ENCODE data around the gene LARP7.

GRCh38 chr4:112514870-112516090 is 700 bp downstream of the NEUROG2 start:
- PRO-cap: no peak
- RAMPAGE, long total RNA, 4 experiments: no peak in any of the 4 experiments

GRCh38 chr4:112636541-112637689 is at the start of gene LARP7:
Gene LARP7, plus strand, starts transcription at chr4:112637143.
- PRO-cap: unidirectional peak, plus-strand start at chr4:112637174
- RAMPAGE, long total RNA, 4 experiments: start-site peak on the plus strand in 4 of 4 experiments, at chr4:112637097-112637553 at its widest, 77 to 791 reads per replicate; start-site peak on the minus strand in 2 of 4 experiments, at chr4:112636846-112637115 at its widest, 11 to 14 reads per replicate

- PRO-cap: no peak
- RAMPAGE, long total RNA, 4 experiments: no peak in any of the 4 experiments
Observed at GRCh38 chr4:112705912-112707254, 69.4 kb downstream of the LARP7 start.

- PRO-cap: no peak
- RAMPAGE, long total RNA, 4 experiments: no peak in any of the 4 experiments
Observed at GRCh38 chr4:113147519-113148199, 98.2 kb downstream of the ANK2 start.

GRCh38 chr4:113468003-113469082 is 293.2 kb downstream of the CAMK2D start:
- PRO-cap: no peak
- RAMPAGE, long total RNA, 4 experiments: start-site peak on the plus strand in 2 of 4 experiments, at chr4:113468523-113468570 at its widest, 12 to 18 reads per replicate

GRCh38 chr4:113684492-113684688 is 77.1 kb downstream of the CAMK2D start:
- PRO-cap: no peak
- RAMPAGE, long total RNA, 4 experiments: no peak in any of the 4 experiments

GRCh38 chr4:113739188-113739815 is 22.2 kb downstream of the CAMK2D start:
- PRO-cap: no peak
- RAMPAGE, long total RNA, 4 experiments: no peak in any of the 4 experiments

GRCh38 chr4:113745538-113746169 is 15.9 kb downstream of the CAMK2D start:
- PRO-cap: no peak
- RAMPAGE, long total RNA, 4 experiments: no peak in any of the 4 experiments

GRCh38 chr4:113758454-113759021 is 3.0 kb downstream of the CAMK2D start:
- PRO-cap: no peak
- RAMPAGE, long total RNA, 4 experiments: no peak in any of the 4 experiments

DNA sequence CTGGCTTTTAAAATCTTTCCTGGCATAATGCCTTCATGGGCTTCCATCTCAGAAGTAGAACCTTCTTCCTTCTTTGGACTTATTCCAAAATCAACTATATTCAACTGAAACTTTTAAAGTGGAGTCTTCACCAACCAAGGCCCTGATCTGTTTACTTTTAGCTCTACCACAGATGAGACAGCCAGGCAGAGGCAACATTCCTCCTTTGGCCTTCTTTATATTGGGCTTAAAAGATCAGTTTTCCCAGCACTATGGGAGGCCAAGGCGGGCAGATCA is 36.1 kb upstream of the ARSJ start:
- PRO-cap: no peak
- RAMPAGE, long total RNA, 4 experiments: no peak in any of the 4 experiments

DNA sequence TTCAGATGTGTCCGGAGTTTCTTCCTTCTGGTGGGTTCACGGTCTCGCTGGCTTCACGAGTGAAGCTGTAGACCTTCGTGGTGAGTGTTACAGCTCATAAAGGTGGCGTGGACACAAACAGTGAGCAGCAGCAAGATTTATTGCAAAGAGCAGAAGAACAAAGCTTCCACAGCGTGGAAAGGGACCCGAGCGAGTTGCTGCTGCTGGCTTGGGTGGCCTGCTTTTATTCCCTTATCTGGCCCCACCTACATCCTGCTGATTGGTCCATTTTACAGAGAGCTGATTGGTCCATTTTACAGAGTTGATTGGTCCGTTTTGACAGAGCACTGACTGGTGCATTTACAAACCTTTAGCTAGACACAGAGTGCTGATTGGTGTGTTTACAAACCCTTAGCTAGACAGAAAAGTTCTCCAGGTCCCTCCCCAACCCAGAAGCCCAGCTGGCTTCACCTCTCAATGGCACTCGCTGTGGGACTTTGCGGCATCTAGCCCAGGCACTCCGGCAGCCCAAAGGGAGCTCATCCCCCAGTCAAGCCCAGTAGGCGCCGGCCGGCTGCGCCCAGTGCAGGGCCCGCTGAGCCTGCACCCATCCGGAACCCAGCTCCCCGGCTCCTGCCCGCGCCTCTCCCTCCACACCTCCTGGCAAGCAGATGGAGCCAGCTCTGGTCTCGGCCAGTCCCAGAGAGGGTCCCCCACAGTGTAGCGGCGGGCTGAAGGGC is 117.0 kb upstream of the UGT8 start:
- PRO-cap: no peak
- RAMPAGE, long total RNA, 4 experiments: no peak in any of the 4 experiments

DNA sequence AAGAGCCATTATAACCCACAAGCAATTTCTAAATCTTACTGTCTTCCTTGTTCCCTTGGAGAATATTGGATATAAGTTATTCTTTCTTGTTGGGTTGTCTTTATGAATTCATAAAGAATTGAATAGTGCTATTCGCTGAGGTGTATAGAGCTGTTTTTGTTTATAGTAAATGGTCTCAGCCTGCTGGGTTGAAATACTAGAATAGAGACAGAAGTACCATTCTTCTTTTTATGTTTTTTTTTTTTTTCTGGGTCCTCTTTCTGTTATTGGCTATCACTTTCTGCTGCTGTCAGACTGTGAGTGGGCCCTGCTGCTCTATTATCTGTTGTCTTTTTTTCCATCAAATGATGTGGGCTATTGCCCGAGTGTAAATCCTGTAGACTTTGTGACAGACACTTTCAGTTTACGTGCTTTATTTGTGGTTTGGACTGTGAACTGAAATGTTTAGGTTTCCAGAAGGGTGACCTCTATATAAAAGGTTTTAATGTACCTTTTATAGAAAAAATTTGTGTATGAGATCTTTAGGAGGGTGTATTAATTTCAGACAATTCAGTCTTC is 3.1 kb downstream of the UGT8 start:
- PRO-cap: no peak
- RAMPAGE, long total RNA, 4 experiments: no peak in any of the 4 experiments

DNA sequence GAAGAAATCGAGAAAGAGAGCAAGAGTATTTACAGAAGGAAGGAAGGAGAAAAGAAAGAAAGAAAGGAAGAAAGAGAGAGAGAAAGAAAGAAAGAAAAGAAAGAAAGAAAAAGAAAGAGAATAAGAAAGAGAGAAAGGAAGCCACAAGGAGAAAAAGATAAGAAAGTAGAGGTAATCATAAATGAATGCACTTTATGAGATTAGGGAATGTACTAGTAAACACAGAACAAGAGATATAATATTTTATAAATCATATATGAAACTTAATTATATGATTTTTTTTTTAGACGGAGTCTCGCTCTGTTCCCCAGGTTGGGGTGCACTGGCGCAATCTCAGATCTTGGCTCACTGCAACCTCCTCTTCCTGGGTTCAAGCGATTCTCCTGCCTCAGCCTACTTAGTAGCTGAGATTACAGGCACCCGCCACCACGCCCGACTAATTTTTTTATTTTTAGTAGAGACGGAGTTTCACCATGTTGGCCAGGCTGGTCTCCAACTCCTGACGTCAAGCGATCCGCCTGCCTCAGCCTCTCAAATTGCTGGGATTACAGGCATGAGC is 469.6 kb downstream of the TRAM1L1 start:
- PRO-cap: no peak
- RAMPAGE, long total RNA, 4 experiments: no peak in any of the 4 experiments

DNA sequence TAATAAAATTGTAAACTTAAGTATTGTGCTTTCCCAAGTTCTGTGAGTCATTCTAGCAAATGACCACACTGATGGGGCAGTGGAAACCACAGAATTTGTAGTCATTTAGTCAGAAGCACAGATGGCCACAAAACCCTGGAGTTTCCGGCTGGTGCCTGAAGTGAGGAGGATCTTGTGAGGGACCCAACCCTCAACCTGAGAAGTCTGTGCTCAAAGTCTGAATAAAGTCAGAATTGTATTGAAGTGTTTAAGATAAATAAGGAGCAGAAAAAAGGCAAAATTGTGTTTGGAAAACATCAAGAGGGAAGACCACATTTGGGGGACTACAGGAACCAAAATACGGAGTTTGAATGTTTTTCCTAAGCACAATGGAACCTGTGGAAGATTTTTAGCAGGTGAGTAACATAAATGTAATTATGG is 239.9 kb upstream of the TRAM1L1 start:
- PRO-cap: no peak
- RAMPAGE, long total RNA, 4 experiments: no peak in any of the 4 experiments

- PRO-cap: no peak
- RAMPAGE, long total RNA, 4 experiments: no peak in any of the 4 experiments
Observed at GRCh38 chr4:117834415-117834814, 199.9 kb upstream of the NDST3 start.

- PRO-cap: no peak
- RAMPAGE, long total RNA, 4 experiments: no peak in any of the 4 experiments
Observed at GRCh38 chr4:118278029-118278285, 74.8 kb downstream of the PRSS12 start.

DNA sequence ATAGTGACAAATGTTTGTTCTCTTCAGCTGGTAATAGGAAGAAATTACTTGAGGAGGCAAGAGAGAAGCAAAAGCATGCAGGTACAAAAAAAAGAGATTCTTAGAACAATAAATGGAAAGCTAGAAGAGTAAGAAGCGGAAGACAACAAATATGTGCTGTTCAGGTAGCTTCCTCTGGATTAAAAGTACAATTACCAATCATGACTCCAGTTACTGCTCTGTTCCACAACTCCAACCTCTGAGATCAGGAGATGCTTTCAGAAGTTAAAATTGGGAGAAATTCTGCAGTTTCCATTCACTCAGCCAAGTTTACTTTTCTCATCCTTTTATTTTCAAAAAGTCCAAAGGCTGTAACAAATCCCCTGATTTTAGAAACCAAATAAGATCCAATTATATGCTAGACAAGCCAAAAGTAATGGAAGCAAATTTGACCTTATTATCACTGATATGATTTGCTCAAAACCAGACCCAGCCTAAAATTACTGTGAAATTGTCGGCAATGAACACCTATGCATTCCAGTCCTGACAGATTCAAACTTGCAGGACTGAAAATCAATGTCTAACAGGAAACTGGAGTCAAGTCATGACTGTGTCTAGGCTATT is 65.6 kb downstream of the SEC24D start:
- PRO-cap: no peak
- RAMPAGE, long total RNA, 4 experiments: no peak in any of the 4 experiments

GRCh38 chr4:118826973-118827569 is 8.9 kb downstream of the SEC24D start:
- PRO-cap: no peak
- RAMPAGE, long total RNA, 4 experiments: no peak in any of the 4 experiments

GRCh38 chr4:118905355-118906073 is 16.9 kb downstream of the SYNPO2 start:
- PRO-cap: no peak
- RAMPAGE, long total RNA, 4 experiments: no peak in any of the 4 experiments

DNA sequence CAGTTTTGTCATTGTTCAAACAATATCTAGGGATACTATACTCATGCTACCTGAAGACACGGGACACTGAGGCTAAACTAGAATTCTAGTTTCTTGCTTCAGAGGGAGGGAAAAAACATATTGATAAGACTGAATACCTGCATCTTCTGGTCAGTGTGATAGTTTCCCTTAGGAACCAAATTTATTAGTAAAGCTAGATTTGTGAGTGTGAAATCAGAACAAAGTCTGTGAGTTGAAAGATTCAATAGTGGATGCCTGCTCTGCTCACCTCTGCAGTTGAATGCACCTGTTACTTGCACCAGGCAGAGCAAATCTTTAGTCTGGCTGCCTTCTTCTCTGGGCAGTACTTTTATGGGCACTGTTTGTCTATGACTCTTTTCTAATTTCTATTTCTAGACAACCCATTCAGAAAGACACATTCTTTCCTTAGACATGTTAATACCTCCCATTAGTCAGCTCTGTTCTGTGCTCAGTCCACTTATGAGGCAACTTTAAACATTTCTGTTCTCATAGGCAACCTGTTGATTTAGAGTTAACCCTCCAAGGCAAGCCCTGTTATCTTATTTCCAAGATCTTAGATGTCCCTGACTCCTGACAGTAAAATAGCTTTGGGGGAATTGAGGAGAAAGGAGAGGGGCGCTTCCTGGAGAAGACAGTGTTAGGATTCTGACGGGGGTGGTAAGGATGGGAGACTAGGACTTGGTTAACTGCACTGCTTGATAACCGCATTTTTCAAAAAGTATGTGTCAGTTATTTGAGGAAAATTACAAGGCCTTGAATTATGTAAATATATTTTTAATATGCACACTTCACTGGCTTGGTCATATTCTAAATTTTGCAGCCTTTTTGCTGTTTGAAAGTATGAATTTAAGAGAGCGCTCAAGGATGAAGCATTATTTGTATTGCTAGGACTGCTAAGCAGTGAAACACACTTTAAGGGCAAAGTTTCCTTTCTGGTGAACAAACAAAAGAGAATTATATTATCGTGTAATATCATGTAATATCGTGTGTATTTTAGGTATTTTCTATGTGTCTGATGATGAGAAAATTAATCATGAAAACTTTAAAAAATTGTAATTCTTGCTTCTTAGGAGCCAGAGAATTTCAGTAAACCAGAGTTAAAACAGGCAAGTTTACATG is 109.1 kb downstream of the SYNPO2 start:
- PRO-cap: no peak
- RAMPAGE, long total RNA, 4 experiments: no peak in any of the 4 experiments